ENCODE measurements around the gene VEZT.

GRCh38 chr12:93595327-93595903 is 22.9 kb downstream of the SOCS2 start:
- RRBS = no CpG with 5 or more reads among the region's 4 CpGs

- RRBS = no CpG with 5 or more reads among the region's 27 CpGs
Observed at GRCh38 chr12:93641325-93641764, 35.8 kb upstream of the CRADD start.

DNA sequence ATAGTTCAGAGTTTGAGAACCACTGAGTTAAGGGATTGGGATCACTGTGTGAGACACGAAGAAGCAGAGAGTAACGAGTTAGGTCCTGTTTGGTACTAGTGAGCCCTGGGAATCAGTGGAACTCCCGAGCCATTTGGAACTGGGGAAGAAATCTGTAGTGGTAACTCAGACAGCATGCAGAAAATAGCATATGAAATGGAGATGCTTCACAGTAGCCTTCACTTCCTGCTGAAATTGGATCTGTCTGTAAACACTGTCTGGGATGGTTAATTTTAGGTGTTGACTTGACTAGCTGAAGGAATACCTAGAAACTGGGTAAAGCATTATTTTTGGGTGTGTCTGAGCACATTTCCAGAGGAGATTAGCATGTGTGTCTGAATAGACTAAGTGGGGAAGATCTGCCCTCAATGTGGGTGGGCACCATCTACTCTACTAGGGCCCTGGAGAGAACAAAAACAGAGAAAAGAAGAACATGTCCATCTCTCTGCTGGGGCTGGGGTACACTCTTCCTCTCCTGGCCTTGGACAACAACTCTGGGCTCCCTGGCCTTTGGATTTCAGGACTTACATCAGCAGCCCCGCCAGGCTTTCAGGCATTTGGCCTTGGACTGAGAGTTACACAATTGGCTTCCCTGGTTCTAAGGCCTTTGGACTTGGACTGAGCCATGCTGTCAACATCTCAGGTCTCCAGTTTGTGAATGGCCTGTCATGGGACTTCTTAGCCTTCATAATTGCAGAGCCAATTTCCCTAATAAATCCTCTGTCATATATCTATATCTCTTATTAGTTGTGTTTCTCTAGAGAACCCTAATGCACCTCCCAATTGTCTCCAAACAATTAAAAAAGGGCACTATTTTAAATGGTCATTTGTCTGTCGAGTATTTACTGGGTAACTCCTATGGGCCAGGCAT is 14.0 kb upstream of the CRADD start:
- RRBS = no CpG with 5 or more reads among the region's 5 CpGs

DNA sequence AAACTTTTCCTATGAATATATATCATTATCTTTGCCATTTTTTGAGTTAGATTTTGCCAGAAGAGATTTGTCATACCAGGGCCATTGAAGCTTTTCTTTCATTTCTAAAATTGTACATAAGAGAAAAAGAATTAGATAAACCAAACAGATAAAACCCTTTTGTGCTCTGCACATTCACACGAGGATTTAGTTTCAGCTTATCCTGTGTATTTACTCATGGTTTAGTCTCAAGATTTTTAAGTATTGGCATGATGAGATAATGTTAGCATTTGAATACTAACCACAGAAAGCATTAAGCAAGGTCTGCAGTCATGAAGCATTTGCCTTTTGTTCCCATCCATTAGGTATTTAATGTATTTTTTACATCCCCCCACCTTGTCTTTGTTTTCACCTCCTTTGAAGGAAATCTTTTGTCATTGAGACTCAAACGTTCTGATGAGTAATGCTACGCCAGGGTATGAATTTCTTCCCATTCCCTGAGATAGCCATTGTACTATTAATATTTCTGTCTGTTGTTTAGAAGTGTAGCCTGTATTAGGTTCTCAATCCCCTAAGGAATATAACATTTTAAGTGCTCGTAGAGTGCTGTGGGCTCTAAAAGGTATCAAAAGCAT is 22.1 kb downstream of the CRADD start:
- RRBS = no CpG with 5 or more reads among the region's 4 CpGs

DNA sequence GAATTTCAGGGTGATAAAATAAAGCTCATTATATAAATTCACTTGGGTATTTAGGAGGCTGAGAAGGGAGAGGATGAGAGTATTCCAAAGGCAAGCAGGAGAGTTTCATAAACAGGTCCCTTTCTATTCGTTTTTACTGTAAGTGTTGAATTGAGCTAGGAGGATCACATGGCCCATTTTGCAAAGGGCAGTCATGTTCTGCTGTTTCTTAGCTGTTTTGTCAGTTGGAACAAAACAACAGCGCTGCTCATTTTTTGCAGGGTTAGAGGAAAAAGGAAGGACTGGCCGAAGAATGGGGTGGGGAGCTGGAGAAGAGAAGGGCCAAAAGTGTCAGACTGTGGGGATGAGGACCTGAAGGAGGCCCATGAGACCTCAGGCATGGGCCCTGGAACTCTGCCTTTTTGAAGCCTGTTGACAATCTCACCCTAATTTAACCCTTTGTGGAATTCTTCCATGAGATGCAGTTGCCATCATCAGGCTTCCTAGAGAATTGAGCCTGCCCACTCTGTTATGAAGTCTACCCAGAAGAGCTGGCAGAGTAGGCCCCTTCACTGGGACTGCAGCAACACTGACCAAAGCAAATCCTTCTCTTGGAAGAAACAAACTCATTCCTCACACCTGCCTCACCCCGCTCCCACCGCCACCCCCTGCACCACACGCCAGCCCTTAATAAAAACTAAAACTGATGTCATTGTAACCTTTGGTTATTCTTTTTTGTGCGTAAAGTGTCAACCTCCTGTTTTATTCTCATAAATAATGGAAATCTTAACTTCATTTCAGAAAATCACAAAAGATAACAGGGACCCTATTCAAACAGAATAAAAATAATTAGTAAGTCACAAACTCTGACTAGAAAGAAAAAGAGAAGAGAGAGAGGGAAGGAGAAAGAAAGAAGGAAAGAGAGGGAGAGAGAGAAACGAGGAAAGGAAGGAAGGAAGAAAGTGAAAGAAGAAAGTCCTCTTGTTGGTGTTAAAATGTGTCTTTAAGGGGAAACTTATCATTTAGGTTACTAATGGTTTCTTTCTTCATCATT is 61.1 kb downstream of the CRADD start:
- RRBS = no CpG with 5 or more reads among the region's 8 CpGs

DNA sequence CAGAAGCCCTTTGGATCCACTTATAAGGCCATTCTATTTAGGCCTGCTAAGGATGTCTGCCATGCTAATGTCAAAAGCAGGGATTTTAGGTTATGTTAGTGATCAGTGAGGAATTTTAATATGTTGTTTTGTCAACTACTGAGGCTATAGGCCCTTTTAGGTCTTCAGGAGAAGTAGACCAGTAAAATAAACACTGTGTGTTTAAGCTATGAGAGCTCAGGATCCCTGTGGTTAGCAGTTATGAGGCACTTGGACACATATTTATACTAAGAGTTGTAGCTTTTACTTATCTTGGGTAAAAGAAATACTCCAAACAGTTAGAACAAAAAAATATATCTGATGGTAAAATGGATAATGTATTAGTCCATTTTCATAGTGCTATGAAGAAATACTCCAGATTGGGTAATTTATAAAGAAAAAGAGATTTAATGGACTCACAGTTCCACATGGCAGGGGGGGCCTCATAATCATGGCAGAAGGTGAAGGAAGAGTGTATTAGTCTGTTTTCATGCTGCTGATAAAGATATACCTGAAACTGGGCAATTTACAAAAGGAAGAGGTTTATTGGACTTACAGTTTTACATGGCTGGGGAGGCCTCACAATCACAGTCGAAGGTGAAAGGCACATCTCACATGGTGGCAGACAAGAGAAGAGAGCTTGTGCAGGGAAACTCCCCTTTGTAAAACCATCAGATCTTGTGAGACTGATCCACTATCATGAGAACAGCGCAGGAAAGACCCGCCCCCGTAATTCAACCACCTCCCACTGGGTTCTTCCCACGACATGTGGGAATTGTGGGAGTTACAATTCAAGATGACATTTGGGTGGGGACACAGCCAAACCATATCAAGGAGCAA is 75.3 kb downstream of the CRADD start:
- RRBS = no CpG with 5 or more reads among the region's 5 CpGs

GRCh38 chr12:94186819-94187349 is 38.5 kb downstream of the PLXNC1 start:
- RRBS = no CpG with 5 or more reads among the region's 22 CpGs

GRCh38 chr12:94276555-94277162 is 128.3 kb downstream of the PLXNC1 start:
- RRBS = no CpG with 5 or more reads among the region's 7 CpGs

- RRBS = no CpG with 5 or more reads among the region's 1 CpG
Observed at GRCh38 chr12:94336140-94336410, 123.6 kb downstream of the CEP83 start.

DNA sequence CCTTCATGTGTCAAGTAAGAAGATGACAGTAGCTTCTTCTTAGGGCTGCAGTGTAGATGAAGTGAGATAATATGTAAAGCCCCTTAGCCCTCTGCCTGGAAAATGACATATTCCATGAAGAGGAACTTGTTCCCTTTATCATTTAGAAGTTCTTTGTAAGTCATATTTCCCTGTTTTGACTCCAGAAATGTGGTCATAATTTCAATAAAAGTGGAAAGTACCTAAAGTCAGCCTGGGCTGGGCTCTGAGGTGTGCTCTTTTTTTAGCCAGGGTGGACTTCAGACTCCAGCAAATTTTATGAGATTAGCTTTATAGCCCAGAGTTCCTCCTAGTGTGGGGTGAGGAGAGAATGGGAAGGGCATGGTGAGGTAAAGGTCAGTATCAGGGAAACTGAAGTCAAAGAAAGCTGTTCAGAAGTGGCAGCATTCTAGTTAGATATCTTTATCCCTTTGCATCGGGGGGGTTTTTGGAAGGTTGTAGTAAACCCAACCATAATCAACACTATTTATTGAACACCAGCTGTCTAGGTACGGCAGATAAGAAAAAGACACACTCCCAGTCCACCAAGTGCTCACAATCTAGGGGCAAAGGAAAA is 92.5 kb downstream of the TMCC3 start:
- RRBS = no CpG with 5 or more reads among the region's 2 CpGs

DNA sequence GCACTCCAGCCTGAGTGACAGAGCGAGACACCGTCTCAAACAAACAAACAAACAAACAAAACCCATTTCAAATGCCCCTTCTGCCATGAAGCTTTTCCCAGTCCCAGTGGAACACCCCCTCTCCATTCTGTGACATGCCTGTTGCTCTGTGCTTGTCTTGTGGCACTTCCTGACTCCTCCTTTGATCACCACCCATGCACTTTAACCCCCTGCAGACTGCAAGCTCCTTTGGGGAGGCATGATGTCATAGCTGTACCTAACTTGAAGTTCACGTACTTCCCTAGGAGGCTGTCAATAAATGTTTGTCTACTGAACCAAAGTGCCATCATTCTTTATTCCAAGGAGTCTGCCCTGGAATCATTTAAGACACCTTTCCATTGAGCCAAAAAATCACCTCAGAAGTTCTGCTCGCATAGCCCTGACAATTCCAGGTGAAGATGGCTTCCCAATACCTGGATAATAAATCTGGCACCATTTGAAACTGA is 64.7 kb downstream of the TMCC3 start:
- RRBS = no CpG with 5 or more reads among the region's 4 CpGs

GRCh38 chr12:94615808-94616851 is 34.2 kb downstream of the TMCC3 start:
- RRBS = no CpG with 5 or more reads among the region's 18 CpGs

DNA sequence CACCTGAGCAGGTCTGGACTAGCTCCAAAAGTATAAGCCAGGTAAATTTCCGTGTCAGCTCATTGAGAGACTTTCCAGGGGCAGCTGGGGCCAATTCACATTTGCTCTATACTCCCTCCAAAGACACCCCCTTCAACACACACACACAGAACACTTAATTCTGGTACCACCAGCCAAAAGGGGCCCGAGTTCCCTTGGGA is 131.4 kb downstream of the NDUFA12 start:
- RRBS = no CpG with 5 or more reads among the region's 2 CpGs

GRCh38 chr12:94952303-94952676 is 51.2 kb downstream of the NDUFA12 start:
- RRBS = no CpG with 5 or more reads among the region's 2 CpGs

GRCh38 chr12:95217724-95217986 is at the start of gene VEZT:
VEZT (plus strand) TSS chr12:95217807.
- RRBS = 4% methylated on average over 7 of the region's 20 CpGs

DNA sequence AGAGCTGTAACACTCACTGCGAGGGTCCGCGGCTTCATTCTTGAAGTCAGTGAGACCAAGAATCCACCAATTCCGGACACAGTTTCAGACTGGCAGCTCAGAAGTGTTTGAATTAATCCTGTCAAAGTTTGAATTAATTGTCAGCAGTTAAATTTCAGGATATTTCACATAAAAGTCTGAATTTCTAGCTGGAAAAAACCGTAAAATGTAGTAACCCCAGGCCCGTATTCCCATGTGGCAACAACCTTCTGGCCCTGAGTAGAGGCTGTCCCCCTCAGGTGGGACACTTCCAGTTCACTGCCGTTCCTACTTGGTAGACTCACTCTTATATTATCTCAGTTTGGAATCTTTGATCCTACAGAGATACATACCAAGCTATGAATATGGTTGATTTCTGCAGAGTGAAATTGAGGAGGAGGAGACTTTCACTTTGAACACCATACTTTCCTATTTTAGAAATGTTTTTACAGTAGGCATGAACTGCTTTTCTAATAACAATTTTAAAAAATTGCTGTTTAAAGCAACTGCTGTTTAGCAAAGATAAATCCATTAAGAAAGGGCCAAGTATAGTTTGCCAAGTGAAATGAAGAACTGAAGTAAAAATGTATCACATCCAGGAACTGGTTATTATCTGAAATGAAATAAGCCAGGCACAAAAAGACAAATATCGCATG is 93.0 kb upstream of the METAP2 start:
- RRBS = no CpG with 5 or more reads among the region's 8 CpGs

GRCh38 chr12:95548633-95549824 is 2.2 kb downstream of the USP44 start:
- RRBS = 8% methylated on average over 37 of the region's 86 CpGs

- RRBS = no CpG with 5 or more reads among the region's 16 CpGs
Observed at GRCh38 chr12:95608270-95609243, 57.3 kb upstream of the USP44 start.

GRCh38 chr12:95633092-95634244 is 82.2 kb upstream of the USP44 start:
- RRBS = 32% methylated on average over 4 of the region's 14 CpGs

DNA sequence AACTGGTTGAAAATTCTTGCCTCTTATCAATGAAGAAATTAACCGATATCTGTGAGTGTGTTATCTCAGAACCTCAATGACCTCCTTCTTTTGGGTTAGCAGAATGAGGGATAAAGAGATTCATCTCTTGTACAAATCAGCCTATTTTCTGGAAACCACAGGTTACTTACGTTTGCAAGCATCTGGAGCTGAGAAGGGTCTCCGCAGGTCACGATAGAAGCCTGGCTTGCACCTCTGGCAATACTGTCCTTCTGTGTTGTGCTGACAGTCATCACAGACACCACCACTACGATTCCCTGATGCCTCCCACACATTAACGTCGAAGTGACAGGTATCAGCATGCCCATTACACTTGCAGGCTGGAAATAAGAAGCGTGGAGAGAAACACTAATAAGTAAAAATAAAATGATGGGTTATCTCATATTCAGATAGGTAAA is 80.3 kb downstream of the NTN4 start:
- RRBS = no CpG with 5 or more reads among the region's 8 CpGs